Neural progenitor cell (in vitro differentiated cells): ENCODE measurements around the gene CYS1.

DNA sequence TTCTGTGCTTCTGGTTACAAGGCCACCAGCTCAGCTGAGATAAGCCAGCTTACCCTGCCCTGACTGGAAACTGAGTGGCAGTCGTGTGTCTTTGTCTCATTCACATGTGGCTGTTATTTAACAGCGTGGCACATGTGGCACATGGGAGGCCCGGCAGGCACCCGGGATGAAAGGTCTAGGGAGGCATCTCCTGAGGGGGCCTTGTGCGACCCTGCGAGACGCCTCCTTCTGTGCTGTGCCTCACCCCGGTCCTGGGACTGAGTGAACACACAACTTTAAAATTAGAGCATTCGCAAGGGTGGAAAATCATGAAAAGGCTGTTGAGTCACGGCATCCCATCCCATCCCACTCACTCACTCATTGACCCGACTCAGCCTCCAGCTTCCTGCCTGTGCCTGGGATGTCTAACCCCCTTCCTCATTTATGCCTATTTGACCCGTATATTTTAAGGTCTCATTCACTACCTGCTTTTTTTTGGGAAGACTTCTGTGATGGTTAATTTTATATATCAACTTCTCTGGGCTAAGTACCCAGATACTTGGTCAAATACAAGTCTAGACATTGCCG lies 7.5 kb downstream of the ITGB1BP1 start:
- RAMPAGE, long total RNA, result no peak

- RAMPAGE, long total RNA, result no peak
These were observed 68.8 kb upstream of the YWHAQ start for GRCh38 chr2:9699523-9700004.

- RAMPAGE, long total RNA, result no peak
These were observed 77.6 kb upstream of the TAF1B start for GRCh38 chr2:9765674-9766025.

DNA sequence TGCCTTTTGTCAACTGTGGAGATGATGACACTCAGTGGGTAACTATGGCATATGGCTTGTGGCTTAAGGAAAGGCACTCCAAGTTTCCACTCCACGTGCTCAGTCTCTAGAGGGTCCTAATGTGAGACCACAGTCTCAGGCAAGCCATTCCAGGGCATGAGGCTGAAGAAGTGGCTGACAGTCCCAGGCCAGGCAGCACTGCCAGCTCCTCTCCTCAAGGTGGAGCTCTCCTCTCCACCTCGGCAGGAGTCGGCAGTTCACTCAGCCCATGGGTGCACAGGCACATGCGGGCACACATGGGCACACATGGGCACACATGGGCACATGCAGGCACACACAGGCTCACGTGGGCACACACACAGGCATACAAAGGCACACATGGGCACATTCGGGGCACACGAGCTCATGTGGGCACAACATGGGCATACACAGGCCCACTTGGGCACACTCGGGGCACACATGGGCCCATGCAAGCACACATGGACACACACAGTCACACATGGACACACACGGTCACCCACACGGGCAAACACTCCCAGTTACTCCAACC lies 65.3 kb upstream of the TAF1B start:
- RAMPAGE, long total RNA, result no peak

DNA sequence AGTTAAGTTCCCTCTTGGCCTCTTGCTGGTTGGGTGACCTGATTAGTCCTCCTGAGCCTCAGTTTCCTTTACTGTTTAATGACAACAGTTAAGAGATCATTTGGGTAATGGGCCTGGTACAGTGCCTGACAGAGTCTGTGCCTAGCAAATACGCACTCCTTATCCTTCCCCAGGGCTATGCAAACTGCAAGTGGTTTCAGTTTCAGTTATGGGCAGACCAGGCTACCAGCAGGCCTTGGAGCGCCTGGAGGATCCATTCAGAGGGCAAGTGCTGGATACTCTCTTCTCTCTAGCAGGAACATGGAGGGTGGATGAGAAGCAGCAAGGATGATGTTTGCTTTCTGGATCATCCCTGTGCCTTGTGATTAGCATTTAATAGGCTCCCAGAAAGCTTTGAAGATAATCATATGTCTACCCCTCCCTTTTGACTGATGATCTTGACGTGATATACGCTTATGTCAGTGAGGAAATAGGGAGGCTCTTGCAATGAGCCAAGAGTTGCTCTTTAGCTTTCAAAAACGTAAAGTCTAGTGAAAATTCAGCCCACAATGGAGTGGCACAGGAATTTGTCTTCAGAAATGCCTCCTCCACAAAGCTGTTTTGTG lies 12.4 kb upstream of the TAF1B start:
- RAMPAGE, long total RNA, result no peak

DNA sequence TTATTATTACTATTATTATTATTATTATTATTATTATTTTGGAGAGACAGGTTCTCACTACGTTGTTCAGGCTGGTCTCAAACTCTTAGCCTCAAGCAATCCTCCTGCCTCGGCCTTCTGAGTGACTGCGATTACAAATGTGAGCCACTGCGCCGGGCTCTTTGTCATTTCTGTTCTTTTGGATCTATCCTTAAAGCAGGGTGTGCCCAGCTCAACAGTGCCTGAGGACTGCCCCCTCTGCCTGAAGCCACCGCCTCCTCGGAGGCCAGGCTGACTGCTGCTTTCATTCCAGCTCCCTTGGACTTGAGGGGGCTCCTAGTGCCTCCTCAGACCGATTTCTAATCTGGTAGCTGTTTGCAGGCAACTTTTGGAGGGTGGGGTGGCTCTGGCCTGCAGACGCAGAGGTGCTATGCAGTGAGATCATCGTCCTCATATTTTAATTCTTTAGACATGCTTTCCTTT lies 36.0 kb upstream of the KLF11 start:
- RAMPAGE, long total RNA, result no peak

GRCh38 chr2:10019091-10019622 lies 24.2 kb upstream of the KLF11 start:
- RAMPAGE, long total RNA, result no peak

GRCh38 chr2:10044120-10044679 lies 850 bp downstream of the KLF11 start:
- RAMPAGE, long total RNA, result no peak

DNA sequence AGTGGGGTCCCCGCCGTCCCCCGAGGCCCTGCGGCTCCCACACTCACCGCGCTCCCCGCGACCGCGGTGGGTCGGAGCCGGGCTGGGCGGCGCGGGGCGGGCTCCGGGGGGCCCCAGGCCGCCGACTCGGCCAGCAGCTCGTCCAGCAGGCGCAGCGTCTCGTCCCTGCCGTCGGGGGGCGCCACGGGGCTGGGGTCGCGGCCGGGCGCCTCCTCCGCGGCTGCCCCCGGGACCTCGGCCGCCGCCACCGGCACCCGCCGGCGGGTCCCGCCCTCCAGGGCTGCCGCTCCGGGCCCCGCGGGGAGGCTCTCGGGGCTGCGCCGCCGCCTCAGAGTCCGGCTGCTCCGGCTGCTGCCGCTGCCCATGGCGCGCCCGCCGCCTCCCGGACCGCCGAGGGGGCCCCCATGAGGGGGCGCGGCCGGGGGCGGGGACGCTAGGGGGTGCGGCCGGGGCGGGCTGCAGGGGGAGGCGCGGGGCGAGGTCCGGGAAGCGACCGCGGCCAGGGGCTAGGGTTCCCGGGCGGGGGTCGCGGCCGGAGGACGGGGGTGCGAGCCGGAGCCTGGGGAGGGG lies at the start of gene CYS1:
Gene CYS1, minus strand, starts transcription at position 553 of the 570 bp plus-strand sequence.
- RAMPAGE, long total RNA, result no peak

DNA sequence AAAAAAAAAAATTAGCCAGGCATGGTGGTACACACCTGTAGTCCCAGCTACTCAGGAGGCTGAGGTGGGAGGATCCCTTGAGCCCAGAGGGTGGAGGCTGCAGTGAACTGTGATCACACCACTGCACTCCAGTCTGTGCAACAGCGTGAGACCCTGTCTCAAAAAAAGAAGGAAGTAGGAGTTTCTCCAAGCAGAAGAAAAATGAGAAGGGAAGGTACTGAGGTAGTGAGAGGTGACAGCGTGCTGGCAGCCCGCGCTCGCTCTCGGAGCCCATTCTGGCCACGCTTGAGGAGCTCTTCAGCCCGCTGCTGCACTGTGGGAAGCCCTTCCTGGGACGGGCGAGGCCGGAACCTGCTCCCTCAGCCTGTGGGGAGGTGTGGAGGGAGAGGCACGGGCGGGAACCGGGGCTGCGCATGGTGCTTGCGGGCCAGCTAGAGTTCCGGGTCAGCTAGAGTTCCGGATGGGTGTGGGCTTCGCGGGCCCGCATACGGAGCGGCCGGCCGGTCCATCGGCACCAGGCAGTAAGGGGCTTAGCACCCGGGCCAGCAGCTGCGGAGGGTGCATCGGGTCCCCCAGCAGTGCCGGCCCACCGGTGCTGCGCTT lies 10.9 kb upstream of the CYS1 start:
- RAMPAGE, long total RNA, result no peak

- RAMPAGE, long total RNA, result no peak
These were observed 9.6 kb downstream of the HPCAL1 start for GRCh38 chr2:10312094-10312971.

DNA sequence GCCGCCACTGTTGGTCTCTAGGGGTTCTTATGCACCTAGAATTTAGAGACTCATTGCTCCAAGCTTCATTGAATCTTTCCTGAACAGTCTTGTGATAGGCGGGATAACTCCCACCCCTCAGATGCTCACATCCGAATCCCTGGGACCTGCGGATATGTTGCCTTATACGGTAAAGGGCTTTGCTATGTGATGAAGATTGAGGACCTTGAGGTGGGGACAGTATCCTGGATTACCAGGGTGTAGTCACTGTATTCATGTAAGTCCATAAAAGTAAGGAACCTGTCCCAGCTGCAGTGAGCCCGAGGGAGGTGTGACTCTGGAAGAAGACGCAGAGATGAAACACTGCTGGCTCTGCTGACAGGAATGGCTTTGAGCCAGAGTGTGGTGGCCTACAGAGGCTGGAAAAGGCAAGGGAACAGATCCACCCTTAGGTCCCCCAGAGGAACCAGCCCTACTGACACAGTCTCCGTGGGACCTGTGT lies 26.4 kb downstream of the HPCAL1 start:
- RAMPAGE, long total RNA, result no peak

DNA sequence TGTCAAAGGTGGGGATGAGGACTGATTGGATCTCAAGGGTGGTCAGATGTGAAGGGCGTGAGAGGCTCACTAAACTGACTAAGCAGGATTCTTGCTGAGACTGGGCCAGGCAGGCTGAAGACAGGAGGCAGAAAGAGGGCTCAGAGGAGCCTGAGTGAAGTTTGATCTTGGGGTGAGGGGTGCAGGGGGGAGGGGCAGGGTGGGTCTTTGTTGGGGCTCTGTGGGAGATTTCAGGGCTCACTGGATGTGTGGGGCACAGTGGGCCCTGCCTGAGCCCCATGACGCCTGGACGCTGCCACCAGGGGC lies 30.0 kb downstream of the HPCAL1 start:
- RAMPAGE, long total RNA, result no peak

GRCh38 chr2:10401405-10401990 lies 46.6 kb downstream of the ODC1 start:
- RAMPAGE, long total RNA, result no peak

DNA sequence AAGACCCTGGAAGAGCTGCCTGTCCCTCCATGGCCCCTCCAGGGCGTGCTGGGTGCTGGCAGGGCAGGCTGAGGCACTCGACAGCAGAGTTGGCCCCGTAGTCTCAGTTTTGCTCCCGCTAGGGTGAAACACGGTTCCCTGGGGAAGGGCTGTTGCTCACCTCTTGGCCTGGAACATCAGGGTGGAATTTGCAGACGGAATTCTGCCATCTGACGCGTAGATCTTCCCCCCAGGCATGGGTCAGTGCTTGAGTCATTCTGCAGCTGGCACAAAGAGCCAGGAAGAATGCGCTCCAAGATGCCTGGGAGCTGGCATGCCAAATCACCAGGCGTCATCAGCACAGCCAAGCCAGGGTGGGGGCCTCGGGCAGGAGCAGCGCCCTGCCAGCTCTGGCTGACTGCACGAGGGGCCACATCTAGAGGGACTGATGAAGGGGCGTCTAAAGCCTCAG lies 42.7 kb downstream of the ODC1 start:
- RAMPAGE, long total RNA, result no peak

DNA sequence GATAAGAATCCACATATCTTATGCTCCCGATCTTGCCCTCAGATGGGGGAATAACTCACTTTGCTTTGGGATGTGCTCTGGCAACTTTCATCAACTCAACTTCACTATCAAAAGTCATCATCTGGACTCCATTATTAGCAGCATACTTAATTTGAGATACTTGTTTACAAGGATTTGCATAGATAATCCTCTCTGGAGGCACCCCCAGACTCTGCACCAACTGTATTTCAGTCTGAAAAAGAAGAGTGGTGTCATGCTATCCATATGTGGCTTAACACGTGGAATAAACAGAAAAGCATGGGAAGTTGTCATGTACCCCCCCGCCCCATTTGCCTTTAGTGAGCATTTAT lies 4.1 kb downstream of the ODC1 start:
- RAMPAGE, long total RNA, result no peak

- RAMPAGE, long total RNA, result no peak
These were observed 1.9 kb downstream of the ODC1 start for GRCh38 chr2:10446310-10446594.

DNA sequence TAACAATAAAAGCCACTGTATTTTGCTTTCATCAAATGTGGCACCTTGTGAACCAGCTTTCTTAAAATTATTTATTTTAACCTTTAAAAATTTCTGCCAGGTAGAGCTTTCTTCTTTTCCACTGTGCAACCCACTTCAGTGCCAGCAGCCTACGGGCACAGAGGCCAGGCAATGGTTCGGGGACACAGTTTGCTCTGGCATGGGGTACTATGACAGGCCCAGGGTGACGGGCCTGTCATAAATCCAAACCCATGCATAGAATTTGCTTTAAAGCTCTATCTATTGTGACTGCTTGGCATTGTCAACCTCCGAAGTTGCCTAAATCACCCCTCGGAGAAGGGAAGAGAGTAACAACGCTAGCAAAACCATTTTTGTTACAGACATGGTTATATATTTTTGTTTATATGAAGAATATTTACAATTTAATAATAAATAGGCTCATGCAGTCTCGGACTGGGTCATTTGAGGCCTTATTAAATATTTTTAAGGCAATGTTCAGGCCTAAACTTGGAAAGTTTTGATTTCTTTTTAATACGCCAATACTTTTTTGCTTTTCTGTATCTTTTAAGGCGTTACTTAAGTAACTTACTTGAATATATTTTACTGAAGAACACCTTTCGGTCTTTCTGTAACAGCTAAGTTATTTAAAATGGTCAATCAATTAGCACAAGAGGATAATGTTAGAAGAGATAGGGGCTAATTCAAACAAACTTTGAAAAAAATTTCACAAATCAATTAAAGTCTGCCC lies 1.4 kb downstream of the ODC1 start:
- RAMPAGE, long total RNA, result no peak

DNA sequence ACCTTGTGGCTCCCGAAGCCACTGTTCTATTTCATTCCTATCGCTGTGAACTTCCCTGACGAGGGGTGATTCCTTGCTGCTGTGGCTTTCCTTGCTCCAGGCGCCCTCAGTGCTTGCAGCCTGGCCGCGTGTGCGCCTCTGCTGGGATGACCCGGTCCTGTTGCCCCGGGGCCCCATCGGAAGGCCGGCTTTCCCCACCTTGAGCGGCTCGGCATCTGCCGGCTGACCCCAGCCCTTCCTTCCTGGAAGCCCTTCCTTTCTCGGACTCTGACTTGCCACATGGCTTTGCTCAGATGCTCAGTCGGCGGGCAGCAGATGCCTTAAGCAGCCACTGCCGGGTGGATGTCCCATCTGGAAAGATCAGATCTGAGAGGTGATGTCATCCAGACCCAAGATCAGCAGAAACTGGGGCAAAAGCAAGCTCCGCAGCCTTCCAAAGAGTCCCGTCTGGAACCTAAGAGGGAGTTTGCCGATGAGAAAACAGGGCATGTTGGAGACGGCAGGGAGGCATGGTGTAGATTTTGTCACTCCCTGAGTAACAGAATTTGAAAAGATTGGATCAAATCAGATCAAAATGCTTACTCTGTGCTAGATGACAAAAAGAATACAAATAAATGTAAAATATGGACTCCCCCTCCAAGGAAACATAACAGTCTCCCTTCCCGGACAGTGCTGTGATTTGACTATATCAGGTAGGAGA lies 100.6 kb upstream of the ODC1 start:
- RAMPAGE, long total RNA, result no peak

DNA sequence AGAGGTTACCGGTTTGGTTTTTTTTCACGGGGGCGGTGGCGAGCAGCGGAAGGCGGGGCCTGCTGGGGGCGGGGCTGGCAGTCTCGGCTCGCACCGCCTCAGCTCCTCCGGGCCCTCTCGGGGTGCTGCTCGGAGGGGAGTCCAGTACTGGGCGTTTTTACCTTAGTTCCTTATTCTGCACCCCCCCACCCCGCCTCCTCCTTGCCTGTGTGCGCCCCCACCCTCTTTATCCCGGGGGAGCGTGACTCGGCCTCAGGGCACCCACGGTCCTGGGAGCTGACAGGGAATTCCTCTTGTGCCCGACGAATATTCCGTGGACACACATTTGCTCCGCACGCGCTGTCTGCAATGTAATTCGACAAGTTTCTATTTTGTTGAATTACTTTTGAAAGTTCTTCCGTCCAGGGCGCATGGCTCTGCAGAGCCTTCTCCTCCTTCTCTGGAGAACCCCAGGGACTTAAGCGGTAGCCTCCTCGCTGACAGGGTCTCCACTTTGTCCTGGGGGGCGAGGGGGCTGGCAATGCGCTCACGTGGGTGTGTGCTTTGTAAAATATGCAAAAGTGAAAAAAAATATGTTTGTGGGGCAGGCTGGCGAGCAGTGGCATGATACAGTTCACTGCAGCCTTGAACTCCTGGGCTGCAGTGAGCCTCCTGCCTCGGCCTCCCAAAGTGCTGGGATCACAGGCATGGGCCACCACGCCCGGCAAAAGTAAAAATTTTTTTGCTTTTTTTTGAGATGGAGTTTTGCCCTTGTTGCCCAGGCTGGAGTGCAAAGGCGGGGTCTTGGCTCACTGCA lies 533 bp upstream of the PDIA6 start:
- RAMPAGE, long total RNA, result no peak